Measurements from ENCODE around the genes HNRNPCL2, PRAMEF5 and PRDM2.

- PRO-cap: no peak
- RRBS: no CpG with 5 or more reads among the region's 3 CpGs
These were observed 162.8 kb downstream of the DHRS3 start for GRCh38 chr1:12455170-12455679.

DNA sequence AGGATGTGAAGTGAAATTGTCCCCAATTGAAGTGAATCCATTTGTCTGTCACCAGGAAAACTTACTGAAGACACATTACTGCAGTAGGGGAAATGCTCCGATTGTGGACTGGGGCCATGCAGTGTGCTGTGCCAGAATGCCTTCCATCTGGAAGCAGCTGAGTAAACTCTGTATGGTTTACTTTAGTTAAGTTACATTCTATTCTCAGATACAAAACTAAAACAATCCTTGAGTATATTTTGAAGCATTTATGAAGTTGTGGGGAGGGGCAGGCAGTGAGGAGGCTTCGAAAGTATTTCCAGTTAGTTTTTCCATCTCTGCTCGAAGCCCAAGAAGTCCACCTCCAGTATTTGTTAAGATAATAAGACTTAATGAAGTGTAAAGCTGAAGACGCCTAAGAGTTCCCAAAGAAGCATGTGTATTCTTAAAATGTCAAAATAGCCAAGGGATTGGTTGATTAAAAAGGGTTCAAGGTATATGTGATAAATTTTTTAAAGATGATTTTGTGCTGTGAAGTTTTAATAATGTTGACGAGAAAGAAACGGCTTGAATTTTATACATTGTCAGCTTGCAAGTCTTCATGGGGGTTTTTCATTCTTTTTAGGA, 156.6 kb downstream of the DHRS3 start:
- PRO-cap: no peak
- RRBS: no CpG with 5 or more reads among the region's 6 CpGs

DNA sequence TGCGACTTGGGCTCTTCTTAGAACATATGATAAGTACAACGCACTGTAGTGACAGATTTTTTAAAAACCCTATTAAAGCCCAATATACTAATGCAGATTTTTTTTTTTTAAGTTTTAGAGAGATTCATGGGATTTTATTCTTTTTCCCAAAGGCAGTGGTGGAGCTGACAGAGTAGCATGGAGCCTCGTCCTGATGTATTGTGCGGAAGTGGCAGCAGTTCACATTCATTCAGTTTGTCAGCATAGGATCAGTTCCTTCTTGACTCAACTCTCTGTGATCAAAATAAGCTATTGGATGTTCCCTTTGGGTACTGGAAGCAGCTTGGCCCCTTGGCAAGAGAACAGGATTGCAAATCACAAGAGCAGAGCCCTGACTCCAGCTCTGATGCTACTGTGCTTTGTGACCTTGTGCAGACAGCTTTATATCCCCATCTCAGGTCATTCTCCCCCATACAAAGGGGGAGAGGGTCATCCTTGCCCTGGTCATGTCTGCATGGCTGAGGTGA, 143.1 kb downstream of the DHRS3 start:
- PRO-cap: no peak
- RRBS: no CpG with 5 or more reads among the region's 4 CpGs

- PRO-cap: no peak
- RRBS: no CpG with 5 or more reads among the region's 21 CpGs
These were observed 109.3 kb downstream of the DHRS3 start for GRCh38 chr1:12508620-12509273.

GRCh38 chr1:12595781-12596438, 22.1 kb downstream of the DHRS3 start:
- PRO-cap: bidirectional peak, plus-strand start at chr1:12596135, minus-strand start at chr1:12596089
- RRBS: under 1% methylated on average over 27 of the region's 45 CpGs

GRCh38 chr1:12607140-12607833, 10.7 kb downstream of the DHRS3 start:
- PRO-cap: no peak
- RRBS: no CpG with 5 or more reads among the region's 5 CpGs

- PRO-cap: no peak
- RRBS: no CpG with 5 or more reads among the region's 5 CpGs
These were observed 8.9 kb downstream of the DHRS3 start for GRCh38 chr1:12608987-12609594.

- PRO-cap: no peak
- RRBS: no CpG with 5 or more reads among the region's 7 CpGs
These were observed 2.8 kb downstream of the DHRS3 start for GRCh38 chr1:12615196-12615569.

DNA sequence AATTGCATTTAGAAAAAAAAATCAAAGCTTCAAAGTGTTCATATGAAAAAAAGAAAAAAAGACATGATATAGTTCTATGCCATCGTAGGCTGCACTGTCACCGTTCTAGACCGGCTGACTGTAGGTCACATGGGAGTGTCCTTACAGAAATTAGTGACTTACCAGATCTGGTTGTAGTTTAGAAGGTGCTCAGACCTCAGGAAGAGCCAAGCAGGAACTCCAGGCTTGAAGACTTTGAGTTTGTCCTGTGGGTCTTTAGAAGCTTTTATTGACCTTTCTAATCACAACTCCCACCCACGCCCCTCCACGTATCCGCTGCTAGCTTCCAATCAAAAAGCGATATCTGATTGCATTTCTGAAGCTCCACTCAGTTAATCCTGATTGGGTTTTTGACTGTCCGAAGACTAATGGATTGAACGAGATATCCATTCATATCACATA, at the start of gene HNRNPCL2:
TSS of gene HNRNPCL2 (minus strand) at position 224 of the 441 bp plus-strand sequence.
- PRO-cap: no peak
- RRBS: no CpG with 5 or more reads among the region's 9 CpGs

- PRO-cap: no peak
- RRBS: no CpG with 5 or more reads among the region's 5 CpGs
These were observed at the start of gene PRAMEF5 for GRCh38 chr1:13254041-13254361. Gene PRAMEF5 (plus strand): TSS chr1:13254198.

- PRO-cap: no peak
- RRBS: no CpG with 5 or more reads among the region's 13 CpGs
These were observed 1.7 kb downstream of the PDPN start for GRCh38 chr1:13585250-13585819.

GRCh38 chr1:13587108-13587689, 3.6 kb downstream of the PDPN start:
- PRO-cap: bidirectional peak, plus-strand start at chr1:13587534, minus-strand start at chr1:13587375
- RRBS: no CpG with 5 or more reads among the region's 7 CpGs

DNA sequence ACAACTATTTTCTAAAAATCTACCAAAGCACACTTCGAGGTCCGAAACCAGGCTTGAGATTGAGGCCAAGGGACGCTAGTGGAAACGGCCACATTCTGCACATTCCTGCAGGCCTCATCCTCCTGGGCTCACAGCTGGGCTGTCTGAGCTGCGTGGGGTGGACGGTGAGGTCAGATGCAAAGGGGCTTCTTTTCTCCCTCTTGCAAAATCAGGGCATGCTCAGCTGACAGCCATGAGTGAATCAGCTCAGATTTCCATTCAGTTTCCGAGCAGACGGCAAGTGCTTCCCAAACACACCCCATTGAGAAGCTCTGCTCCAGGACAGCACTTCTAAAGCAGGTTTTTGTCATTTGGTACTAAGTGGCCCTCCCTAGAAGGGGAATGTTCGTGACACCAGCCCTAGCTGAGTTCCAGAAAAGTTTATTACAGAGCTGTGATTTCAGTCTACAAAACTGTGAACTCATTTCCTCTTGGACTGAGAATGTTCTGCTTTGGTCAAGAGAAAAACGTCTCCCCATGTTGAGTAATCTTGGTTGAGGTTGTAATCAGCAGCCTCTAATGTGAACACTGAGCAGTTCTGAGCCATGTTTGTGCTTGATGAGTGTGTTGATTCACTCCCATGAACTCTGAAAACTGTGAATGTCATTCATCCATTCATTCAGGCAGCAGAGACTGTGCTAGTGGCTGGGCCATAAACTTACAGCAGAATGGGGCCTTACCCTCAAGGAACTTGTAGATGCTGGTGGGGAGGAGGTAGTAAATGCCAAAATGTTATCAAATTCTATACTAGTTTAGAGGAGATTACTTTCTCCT, 10.1 kb downstream of the PDPN start:
- PRO-cap: bidirectional peak, plus-strand start at position 270 of the sequence, minus-strand start at position 150 of the sequence; bidirectional peak, plus-strand start at position 657 of the sequence, minus-strand start at position 477 of the sequence
- RRBS: no CpG with 5 or more reads among the region's 10 CpGs

DNA sequence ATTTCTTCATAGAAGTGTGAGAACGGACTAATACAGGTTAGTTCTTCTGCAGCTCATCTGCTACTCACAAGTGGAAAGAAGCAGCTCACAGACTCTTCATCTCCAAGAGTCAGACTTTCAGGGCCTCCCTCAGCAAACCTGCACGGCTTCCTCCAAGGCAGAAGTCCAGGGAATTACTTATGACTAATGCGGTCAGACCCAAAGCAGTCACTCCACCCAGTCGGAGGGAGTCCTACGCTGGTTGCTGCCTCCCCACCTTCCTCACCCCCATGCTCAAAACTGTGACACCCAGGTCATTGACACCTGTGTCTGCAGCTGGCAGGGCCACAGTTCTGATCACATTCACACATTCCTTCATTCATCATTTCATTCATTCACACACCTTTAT, 38.5 kb upstream of the PRDM2 start:
- PRO-cap: no peak
- RRBS: no CpG with 5 or more reads among the region's 5 CpGs

GRCh38 chr1:13699878-13700755, at the start of gene PRDM2:
Gene PRDM2 (plus strand): TSS chr1:13700188.
- PRO-cap: bidirectional peak, plus-strand start at chr1:13699981, minus-strand start at chr1:13699776; bidirectional peak, plus-strand start at chr1:13700204, minus-strand start at chr1:13700197; bidirectional peak, plus-strand start at chr1:13700659, minus-strand start at chr1:13700625
- RRBS: 2% methylated on average over 40 of the region's 115 CpGs

- PRO-cap: no peak
- RRBS: no CpG with 5 or more reads among the region's 4 CpGs
These were observed 30.1 kb downstream of the PRDM2 start for GRCh38 chr1:13729914-13730700.

GRCh38 chr1:13754789-13755169, 54.8 kb downstream of the PRDM2 start:
- PRO-cap: no peak
- RRBS: no CpG with 5 or more reads among the region's 4 CpGs

DNA sequence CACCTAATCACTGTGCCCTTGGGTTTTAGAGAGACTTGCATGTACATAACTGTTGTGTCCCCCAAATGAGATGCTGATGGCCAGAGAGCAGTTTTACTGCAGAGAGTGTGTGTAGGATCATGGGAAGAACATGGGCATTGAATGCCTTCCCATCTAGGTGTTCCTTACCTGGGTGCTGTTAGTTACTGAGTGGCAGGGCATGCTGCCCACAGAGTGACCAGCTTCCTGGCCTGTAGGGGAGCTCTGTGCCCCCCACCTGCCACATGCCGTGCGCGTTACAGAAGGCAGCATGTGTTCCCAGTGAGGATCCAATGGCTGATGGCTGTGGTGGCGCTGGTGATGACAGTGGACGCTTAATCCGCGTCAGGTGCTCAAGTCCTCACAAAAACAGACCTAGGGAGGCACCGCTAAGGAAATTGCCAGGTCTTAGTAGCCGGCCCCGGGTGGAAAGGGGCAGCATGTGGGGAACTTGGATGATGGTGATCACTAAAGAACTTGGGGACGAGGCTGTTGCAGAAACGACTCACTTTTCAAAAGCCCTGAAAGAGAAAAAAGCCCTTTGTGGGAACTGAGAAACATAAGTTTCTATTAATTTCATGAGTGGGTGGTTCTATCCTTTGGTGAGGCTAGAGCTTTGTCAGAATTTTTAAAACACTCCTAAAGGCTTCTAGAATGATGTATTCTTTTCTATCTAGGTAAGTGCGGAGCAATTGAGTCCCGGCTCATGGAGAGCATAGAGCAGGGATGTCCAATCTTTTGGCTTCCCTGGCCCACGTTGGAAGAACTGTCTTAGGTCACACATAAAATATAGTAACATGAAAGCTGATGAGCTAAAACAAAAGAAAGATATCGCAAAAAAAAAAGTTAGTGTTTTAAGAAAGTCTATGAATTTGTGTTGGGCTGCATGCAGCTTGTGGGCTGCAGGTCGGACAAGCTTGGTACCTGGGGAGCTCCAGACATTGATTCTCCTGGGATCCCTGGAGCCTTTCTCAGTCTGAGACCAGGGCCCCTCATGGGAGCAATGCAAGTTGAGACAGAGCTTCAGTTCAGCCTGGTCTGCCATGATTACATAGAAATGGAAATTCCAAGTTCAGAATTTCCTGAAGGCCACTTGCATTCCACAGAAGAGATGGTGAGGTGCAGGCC, 93.4 kb downstream of the PRDM2 start:
- PRO-cap: no peak
- RRBS: no CpG with 5 or more reads among the region's 17 CpGs

DNA sequence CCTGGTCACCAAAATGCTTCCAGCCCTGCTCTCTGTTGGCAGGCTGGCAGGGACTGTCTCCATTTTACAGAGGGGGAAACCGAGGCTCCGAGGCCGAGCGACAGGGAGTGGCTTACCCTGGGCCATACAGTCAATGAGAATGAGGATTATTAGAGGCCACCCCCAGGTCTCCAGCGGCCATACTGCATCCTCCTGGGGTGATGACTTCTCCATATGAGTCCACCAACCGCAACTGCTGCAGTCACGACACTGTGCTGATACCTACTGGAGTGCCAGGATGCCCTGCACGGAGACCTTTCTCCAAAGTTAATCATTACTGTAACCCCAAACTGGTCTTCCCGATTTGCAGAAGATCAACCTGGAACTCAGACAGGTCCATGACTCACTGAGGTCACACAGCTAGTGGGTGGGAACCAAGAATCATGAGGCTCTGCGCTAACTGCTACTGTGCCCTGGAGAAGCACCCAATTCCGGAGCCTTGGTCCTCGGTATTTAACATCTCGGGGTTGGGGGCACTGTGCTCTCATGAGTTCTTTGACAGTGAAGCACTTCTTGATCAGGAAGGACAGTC, 112.9 kb downstream of the PRDM2 start:
- PRO-cap: no peak
- RRBS: no CpG with 5 or more reads among the region's 13 CpGs

DNA sequence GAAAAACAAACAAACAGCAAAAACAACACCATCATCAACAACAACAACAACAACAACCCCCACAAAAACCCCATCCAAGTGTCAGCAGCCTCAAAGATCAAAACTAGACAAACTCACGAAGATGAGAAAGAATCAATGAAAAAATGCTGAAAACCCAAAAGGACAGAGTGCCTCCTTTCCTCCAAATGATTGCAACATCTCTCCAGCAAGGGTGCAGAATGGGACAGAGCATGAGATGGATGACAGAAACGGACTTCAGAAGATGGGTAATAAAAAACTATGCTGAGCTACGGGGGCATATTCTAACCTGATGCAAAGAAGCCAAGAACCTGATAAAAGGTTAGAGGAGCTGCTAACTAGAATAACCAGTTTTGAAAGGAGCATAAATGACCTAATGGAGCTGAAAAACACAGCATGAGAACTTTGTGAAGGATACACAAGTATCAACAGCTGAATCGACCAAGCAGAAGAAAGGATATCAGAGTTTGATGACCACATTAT, 297.2 kb downstream of the PRDM2 start:
- PRO-cap: no peak
- RRBS: no CpG with 5 or more reads among the region's 4 CpGs

Data from MCF 10A (cell line).